Smooth muscle cell (in vitro differentiated cells): Measurements from ENCODE around the gene LIPM.

DNA sequence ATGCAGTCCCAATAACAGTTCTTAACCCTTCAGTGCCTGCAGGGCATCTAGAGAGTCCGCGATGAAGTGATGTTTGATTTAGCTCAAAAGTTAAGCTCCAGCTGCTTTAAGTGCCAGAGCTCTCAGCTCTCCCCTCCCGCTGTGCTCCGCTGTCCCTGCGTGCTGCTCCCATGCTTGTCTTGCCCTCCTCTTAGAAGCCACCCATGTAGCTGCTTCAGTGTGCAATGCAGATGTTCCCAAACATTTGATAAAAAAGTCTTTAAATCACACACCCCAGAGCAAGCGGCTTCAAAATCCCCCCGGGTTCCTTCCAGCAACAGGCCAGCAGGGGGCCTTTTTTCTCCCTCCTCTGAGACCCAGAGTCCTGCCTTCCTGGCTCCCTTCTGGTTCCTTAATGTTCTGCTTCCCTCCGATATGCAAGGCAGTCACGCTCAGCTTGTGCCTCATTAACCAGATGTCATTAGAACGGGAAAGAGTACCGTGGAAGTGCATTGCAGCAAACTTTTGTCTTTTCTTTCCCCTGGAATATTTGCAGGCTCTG lies 25.4 kb downstream of the LDB3 start:
- RAMPAGE, long total RNA: no peak

DNA sequence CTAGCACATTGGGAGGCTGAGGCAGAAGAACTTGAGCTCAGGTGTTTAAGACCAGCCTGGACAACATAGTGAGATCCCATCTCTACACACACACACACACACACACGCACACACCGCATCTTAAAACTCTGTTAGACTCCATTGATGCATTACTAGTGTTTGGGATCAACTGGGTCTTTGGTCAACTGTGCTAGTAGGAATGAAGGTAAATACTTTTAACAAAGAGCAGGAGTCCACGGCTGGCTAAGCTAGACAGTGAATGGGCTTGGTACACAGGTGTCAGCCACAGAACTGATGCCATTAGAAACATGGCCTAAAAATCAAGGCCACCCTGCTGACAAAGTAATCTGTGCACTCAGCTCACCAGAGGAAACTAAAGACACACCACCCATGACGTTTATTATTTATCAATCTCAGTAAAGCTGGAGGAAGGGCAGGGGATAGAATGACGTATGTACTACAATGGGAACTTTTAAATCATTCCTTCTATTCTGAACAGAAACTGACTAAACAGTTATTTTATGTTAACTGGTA lies 10.8 kb downstream of the GLUD1 start:
- RAMPAGE, long total RNA: no peak

- RAMPAGE, long total RNA: no peak
Measured at GRCh38 chr10:87341610-87342054, 15.9 kb upstream of the NUTM2D start.

DNA sequence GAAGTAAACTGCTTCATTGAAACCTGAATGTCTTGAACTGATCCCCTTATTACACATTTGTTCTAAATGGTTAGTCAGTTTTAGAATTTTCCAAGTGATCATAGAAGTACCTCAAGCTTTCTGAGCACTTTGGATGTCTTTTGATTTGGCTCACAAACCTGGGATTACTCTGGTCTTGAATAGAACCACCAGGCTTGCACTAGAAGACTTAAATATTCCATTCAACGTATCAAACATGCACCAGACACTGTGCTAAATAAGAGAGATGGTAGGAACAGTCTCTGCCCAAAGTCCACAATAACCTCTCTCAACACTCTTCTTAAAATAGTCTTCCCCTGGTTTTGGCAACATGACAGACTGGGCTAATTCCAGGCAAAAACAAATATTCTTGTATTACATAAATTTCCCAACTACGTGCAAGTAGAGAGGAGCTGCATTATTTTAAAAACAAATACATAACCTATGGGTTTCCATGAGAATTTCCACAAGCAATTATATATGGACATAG lies 64.9 kb upstream of the PAPSS2 start:
- RAMPAGE, long total RNA: no peak

GRCh38 chr10:87660759-87661269 lies 1.1 kb downstream of the PAPSS2 start:
- RAMPAGE, long total RNA: no peak

- RAMPAGE, long total RNA: no peak
Measured at GRCh38 chr10:87662478-87662775, 2.7 kb downstream of the PAPSS2 start.

- RAMPAGE, long total RNA: no peak
Measured at GRCh38 chr10:87664094-87664293, 4.3 kb downstream of the PAPSS2 start.

GRCh38 chr10:87701530-87702122 lies 41.9 kb downstream of the PAPSS2 start:
- RAMPAGE, long total RNA: no peak

GRCh38 chr10:88213406-88213700 lies 349.9 kb downstream of the PTEN start:
- RAMPAGE, long total RNA: no peak

- RAMPAGE, long total RNA: no peak
Measured at GRCh38 chr10:88243691-88244635, 339.2 kb downstream of the RNLS start.

GRCh38 chr10:88245942-88246519 lies 337.1 kb downstream of the RNLS start:
- RAMPAGE, long total RNA: no peak

DNA sequence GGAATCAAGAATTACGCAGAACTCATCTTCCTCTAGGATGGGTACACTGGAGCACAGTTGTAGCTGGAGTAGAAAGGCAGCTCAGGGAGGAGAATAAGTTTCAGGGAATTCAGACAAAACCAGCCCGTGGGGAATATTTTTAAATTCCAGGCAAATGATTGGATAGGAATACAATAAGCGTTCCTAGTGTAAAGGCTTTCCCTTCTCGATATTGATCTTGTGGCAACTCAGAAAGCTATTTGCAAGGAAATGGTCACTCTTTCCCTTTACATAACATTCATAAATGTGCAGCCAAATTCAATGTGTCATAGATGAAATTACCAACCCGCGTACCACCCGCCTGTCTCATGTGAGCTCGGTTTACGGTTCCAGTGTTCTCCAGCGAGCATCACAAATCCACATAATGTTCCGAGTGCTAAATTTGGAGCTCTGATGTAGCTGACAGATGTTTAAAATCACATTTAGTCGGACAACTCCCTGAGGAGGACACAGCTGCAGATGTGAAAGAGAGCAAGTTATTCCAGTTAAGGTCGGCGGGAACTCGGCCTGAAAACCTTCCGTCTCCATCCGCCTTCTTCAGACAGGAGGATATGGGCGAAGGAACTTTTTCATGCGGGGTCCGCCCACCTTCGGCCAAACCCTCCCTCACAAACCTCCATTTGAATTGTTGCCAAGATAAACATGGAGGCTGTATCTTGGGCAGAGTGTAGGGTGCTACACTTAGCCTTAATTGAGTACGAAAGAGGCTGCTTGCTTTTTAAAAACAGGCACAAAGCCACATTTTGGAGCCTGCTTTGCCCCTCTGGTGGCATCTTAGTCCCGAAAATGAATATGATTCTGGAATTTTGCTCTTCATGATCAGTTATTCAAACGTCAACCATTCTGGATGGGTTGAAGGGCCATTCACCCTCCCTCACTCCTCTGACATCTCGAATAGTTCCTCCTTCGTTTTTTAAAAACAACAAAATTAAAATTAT lies 326.9 kb downstream of the RNLS start:
- RAMPAGE, long total RNA: no peak

DNA sequence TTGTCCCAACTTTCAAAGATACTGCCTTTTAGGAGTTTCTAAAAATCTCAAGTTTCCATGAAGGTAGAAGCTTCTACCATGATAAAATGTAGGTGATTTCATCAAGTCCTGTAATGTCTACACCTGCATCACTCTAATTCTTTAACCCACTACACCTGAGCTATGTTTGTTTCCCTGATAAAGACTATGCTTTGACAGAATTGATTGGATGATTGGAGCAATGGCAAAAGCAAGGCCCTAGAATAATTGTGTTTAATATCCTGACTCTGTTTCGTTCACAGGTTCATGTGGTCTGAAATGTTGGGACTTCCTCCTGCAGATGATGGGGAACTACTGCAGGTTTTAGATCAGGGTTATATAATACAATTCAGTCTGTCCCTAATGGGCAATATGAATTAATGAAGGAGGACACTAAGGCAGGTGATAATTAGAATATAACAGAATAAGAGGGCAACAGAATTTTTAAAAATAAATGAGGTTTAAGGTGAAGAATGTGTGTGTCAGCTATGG lies 62.0 kb downstream of the RNLS start:
- RAMPAGE, long total RNA: no peak

- RAMPAGE, long total RNA: no peak
Measured at GRCh38 chr10:88545249-88545736, 37.8 kb downstream of the RNLS start.

DNA sequence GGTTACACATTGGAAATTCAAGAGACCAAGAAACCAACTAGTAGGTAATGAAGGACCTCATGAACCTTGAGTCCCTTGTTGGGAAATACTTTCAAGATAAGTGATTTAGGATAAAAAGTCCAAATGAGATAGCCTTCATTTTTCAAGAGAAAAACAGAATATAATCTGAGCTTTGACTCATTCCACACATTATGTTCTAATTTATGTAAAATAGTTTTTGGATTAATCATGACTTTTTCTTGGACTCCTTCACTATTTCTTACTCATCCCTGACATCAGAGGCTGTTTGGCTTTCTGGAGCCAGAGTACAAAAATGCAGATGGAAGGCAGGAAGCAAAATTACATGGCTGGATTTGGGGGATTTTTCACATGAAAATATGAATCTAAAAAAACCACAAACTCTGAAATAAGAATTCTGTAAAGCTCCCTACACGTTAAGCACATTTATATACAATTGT lies 13.0 kb upstream of the LIPF start:
- RAMPAGE, long total RNA: no peak

- RAMPAGE, long total RNA: no peak
Measured at GRCh38 chr10:88757032-88757560, 2.7 kb upstream of the LIPN start.

- RAMPAGE, long total RNA: no peak
Measured at GRCh38 chr10:88802609-88802990, at the start of gene LIPM. TSS of gene LIPM (plus strand) at chr10:88802730.

DNA sequence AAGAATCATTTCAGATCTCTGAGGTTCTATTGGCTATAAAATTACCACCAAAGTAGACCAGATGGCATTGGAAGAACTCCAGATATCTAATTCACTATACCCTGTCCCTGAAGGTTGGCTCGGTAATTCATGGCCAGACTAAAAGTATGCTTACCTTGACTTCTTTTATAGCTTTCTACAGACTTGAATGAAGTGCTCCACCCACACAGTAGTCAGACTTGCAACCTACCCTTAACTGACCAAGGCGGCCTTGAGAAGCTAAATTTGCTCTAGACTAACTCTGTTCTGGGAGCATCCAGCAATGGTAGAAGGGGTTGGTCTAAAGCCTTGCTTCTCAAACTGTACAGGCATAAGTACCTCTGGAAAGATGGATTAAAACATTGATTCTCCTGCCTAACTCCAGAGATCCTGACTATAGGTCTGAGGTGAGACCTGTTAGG lies 23.9 kb downstream of the STAMBPL1 start:
- RAMPAGE, long total RNA: no peak

- RAMPAGE, long total RNA: no peak
Measured at GRCh38 chr10:88939384-88939752, 13.2 kb downstream of the ACTA2 start.

GRCh38 chr10:88953422-88953919 lies 898 bp upstream of the ACTA2 start:
- RAMPAGE, long total RNA: no peak